ENCODE results near the genes CLDN11 and EIF5A2.

DNA sequence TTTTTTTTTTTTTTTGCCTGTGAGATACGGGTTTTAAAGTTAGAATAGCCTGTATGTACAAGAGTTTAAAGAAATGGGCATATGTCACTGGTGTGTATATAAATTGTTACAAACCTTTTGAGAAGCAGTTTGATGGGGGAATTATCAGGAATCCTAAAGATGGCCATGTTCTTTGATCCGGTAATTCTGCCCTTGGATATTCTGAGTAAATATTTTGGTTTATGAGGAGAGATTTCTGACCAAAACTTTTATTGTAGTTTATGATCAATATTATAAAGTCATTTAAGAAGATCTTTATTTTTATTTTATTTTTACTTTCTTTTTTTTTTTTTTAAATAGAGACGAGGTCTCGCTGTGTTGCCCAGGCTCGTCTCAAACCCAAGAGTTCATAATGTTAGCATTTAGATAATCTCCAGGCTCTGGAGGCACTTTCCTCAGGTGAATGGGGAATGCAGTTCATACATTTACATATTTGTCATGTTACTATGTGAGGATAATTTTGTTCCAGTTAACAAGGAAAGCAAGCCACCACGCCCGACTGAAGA, 64.3 kb downstream of the PRKCI start:
- PRO-cap, result no peak
CAGE:
- cytosol, long polyA plus RNA, result no peak
- long polyA plus RNA, result no peak
- nucleus, long polyA plus RNA, result no peak

- PRO-cap, result no peak
CAGE:
- cytosol, long polyA plus RNA, result no peak
- long polyA plus RNA, result no peak
- nucleus, long polyA plus RNA, result no peak
These were observed at the start of gene CLDN11 for GRCh38 chr3:170418356-170419412. Gene CLDN11, plus strand, starts transcription at chr3:170418868.

- PRO-cap, result no peak
CAGE:
- cytosol, long polyA plus RNA, result no peak
- long polyA plus RNA, result no peak
- nucleus, long polyA plus RNA, result no peak
These were observed 72.2 kb downstream of the CLDN11 start for GRCh38 chr3:170490932-170491173.

DNA sequence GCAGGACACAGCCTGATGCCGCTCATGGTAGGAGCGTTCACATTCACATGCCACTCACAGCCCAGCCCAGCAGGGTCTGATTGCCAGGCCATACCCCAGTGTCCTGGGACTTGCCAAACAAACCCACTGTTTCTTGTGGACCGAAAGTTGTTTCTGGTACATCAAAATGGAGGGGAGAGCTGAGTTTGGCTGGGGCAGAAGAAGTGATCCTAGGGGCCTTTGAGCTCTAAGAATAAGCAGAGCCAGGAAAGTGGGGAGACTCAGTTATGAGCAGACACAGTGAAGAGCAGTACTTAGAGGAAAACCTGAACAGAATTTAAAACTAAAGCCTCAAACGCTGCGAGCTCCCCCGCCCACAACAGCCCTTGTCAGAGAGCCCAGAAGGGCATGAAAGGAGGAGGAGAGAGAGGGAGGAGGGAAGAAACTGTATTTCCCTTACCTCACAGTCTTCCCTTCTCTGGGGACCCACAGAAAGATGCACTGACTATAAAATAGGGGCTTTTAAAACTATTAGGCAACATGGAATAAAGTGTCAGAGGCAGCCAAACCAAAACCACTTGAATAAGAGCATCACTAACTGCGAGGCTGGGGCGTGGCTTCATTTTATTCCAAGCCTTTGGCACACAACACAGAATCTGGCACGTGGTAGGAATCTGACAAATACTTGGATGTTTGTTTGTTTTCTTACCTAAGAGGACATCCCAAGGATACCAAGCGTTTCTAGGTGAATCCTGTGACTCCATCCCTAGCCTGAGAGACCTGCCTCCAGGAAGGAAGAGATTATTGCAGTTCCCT, 129.0 kb downstream of the RPL22L1 start:
- PRO-cap, result no peak
CAGE:
- cytosol, long polyA plus RNA, result no peak
- long polyA plus RNA, result no peak
- nucleus, long polyA plus RNA, result no peak

GRCh38 chr3:170908517-170909274, at the start of gene EIF5A2:
Gene EIF5A2, minus strand, starts transcription at chr3:170908637.
- PRO-cap, result bidirectional peak, plus-strand start at chr3:170908839, minus-strand start at chr3:170908635
CAGE:
- cytosol, long polyA plus RNA, result no peak
- long polyA plus RNA, result start-site peak on the minus strand at chr3:170908580-170908604, 62 and 55 reads in 2 replicates
- nucleus, long polyA plus RNA, result no peak

DNA sequence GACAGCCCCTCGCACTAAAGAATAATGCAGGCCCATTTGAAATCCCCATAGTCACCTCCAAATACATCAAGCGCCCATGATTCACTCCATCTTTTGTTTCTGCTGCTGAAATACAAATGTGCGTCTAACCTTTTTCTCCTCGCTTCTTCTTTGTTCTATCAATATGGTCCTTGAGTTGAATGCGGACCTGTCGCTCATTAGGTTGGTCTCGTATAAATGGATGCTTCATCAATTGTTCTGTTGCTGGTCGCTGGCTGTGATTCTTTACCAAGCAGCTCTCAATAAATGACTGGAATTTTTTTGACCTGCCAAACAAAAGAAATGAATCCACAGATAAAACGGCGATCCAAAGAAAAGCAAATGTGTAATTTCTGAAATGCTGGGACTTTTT, 140.4 kb upstream of the SLC2A2 start:
- PRO-cap, result no peak
CAGE:
- cytosol, long polyA plus RNA, result no peak
- long polyA plus RNA, result no peak
- nucleus, long polyA plus RNA, result no peak

GRCh38 chr3:171284229-171284750, 175.9 kb downstream of the TNIK start:
- PRO-cap, result no peak
CAGE:
- cytosol, long polyA plus RNA, result no peak
- long polyA plus RNA, result no peak
- nucleus, long polyA plus RNA, result no peak

GRCh38 chr3:171295979-171296381, 164.2 kb downstream of the TNIK start:
- PRO-cap, result no peak
CAGE:
- cytosol, long polyA plus RNA, result no peak
- long polyA plus RNA, result no peak
- nucleus, long polyA plus RNA, result no peak

DNA sequence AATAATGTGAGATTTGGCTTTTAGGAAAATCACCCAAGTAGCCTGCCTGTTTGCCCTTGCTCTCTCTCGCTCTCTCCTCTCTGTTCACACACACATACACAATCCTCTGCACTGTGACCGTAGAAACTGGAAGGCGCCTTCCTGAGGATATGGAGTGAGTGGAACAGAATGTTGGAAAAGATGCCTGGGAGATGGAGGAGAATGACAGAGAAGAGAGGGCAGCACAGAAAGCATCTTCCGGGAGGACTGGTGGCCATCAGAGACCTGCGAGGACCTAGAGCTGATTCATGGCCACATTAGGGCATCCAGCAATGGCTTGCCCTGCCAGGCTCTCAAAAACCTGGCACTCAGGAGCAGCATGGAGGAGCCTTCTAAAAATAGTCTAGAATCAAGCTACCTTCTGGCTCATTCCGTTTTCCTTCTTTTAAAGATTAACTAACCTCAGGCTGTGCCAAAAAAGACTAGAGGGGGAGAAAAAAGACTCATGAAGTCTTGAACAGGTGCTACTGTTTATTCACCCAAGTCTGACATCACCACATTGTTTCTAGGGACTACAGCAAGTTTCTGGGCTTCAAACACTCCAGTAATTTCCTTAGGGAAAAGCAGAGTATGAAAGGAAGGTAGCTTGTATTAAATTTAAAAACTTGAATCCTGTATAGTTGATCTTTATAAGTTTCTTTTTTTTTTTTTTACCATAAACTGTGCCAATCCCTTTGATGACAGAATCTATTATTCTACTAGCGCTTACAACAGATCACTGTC, 125.8 kb downstream of the TNIK start:
- PRO-cap, result no peak
CAGE:
- cytosol, long polyA plus RNA, result no peak
- long polyA plus RNA, result no peak
- nucleus, long polyA plus RNA, result no peak

- PRO-cap, result no peak
CAGE:
- cytosol, long polyA plus RNA, result no peak
- long polyA plus RNA, result no peak
- nucleus, long polyA plus RNA, result no peak
These were observed 112.8 kb downstream of the TNIK start for GRCh38 chr3:171347129-171347980.

- PRO-cap, result no peak
CAGE:
- cytosol, long polyA plus RNA, result no peak
- long polyA plus RNA, result no peak
- nucleus, long polyA plus RNA, result no peak
These were observed 63.9 kb upstream of the TNIK start for GRCh38 chr3:171524167-171524460.

GRCh38 chr3:171678918-171679334, 131.4 kb downstream of the PLD1 start:
- PRO-cap, result no peak
CAGE:
- cytosol, long polyA plus RNA, result no peak
- long polyA plus RNA, result no peak
- nucleus, long polyA plus RNA, result no peak

GRCh38 chr3:171801930-171802589, 8.2 kb downstream of the PLD1 start:
- PRO-cap, result no peak
CAGE:
- cytosol, long polyA plus RNA, result no peak
- long polyA plus RNA, result no peak
- nucleus, long polyA plus RNA, result no peak

GRCh38 chr3:171804878-171805515, 5.3 kb downstream of the PLD1 start:
- PRO-cap, result no peak
CAGE:
- cytosol, long polyA plus RNA, result no peak
- long polyA plus RNA, result no peak
- nucleus, long polyA plus RNA, result no peak

GRCh38 chr3:172067249-172068001, 28.0 kb downstream of the FNDC3B start:
- PRO-cap, result no peak
CAGE:
- cytosol, long polyA plus RNA, result no peak
- long polyA plus RNA, result no peak
- nucleus, long polyA plus RNA, result no peak

GRCh38 chr3:172071253-172072125, 32.1 kb downstream of the FNDC3B start:
- PRO-cap, result no peak
CAGE:
- cytosol, long polyA plus RNA, result no peak
- long polyA plus RNA, result no peak
- nucleus, long polyA plus RNA, result no peak

DNA sequence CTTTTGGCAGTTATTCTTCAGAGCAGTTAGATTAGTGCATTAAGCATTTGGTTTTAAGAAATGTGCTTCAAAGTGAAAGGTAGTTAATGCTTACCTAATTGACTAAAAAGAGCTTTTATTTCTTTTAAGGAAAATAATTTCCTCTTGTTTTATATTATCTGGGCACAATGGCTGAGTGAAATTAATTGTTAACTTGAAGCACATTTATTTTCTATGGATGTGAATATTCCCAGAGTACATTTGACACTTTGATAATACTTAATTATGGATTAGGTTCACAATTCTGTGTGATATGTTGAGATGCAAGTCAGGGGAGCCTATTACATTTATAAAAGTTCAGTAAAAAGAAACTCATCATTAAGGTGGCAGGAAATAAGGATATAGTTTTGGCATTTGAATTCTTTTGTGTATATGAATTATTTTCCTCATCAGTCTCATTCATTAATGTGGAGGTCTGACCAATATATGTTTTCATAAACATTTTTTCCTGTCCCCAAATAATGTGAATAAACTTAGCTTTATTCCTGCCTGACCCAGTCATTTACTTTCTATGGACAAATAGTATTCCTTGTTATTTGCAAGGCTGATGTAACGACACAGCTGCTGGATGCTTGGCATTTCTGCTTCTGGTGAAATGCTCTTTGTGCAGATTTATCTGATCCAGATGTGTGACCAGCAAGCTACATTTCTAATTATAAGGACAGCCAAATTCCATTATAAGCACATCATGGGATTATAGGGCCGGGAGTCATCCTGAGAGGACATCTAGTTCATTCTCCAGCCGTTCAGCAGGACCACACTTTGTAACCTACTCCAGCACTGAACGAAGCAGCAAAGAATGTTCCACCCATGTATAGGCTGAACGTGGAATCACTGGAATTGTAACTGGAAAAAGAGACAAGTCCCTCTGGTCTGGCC, 42.6 kb downstream of the FNDC3B start:
- PRO-cap, result no peak
CAGE:
- cytosol, long polyA plus RNA, result no peak
- long polyA plus RNA, result no peak
- nucleus, long polyA plus RNA, result no peak

DNA sequence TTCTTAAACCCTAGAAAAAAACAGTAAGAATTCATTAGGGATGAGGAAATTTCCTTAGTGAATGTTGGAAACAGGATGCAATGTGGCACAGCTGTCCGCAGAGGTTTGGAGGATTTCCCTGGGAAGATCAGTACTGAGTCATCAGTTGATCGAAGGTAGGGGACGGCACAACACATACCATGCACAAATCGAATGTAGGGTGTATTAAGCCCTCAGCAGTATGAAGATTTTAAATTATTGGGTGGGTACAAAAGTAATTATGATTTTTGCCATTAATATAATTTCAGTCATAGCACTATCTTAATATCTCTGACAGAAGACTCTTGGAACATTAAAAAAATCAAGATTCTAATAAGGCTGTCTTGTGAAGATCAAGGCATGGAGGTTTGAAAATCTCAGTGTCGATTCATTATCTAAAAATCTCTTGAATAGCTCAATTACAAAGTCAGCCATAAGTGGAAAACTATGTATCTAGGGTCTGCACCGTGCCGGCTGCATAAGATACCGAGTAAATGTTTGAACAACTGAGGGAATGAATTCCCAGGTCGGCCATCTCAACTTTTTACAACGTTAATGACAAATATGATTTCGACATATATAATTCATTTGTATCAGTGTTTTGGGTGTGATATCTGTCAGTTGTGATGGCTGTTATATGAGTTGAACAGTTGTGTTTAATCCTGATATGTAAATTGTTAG, 50.1 kb downstream of the FNDC3B start:
- PRO-cap, result no peak
CAGE:
- cytosol, long polyA plus RNA, result no peak
- long polyA plus RNA, result no peak
- nucleus, long polyA plus RNA, result no peak

DNA sequence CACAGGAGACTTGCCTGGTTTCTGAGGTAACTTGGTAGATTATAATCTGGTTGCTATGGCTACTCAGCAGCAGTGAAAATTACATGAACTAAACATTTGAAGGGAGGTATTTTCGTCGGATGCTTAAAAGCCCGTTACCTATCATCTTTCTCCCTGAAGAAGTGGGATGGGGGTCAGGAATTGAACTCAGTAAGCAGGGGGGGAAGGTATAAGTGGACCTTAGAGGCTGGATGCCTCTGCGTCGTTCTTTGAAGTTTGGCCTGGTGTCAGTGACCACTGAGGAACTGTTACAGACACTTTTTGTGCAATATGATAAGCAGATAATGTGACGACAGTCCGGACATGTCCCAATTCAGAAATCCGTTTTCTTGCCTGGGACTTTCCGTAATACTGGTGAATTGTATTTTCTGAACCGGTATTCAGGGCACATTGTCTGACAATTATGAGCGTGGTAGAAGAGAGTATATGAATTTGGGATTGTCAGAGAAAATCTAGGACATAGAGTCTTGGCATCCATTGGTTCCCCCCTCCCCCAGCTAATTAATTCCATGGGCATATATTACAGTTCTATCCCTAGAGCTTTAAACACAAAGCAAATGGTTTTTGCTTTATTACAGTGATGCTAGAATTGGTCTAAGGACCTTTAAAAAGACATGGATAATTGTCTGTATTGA, 91.1 kb downstream of the FNDC3B start:
- PRO-cap, result no peak
CAGE:
- cytosol, long polyA plus RNA, result no peak
- long polyA plus RNA, result no peak
- nucleus, long polyA plus RNA, result no peak

DNA sequence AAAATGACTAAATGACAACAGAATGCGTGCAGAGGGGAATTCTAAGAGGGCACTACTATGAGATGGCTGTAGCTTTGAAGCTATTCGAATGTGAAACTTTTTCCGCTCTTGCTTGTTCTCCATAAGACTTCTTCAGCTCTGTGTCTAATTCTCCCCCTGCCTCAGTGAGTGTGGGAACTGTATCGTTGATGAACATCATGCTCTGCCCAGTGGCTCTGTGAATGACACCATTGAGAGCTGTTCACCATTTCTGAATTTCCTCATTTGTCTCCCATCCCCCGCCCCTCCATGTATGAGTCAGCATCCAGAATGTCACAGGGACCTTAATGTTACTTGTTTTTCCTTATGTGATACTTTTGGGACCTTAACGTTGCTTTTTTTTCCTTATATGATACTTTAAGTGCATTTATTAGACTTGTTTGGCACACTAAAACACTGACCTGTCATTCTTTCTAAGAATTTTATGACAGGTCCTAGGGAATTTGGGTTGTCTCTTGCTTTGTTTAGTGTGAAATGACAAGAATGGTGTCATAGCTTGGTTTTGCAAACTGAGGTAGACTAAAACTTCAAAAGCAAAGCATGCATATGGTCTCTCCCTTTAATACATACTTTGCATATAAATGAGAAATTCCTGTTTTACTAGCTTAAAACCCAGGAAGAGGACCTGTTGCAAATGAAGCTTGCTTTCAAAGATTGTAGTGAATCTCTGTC, 99.6 kb downstream of the FNDC3B start:
- PRO-cap, result no peak
CAGE:
- cytosol, long polyA plus RNA, result no peak
- long polyA plus RNA, result no peak
- nucleus, long polyA plus RNA, result no peak

Data from A549 (cell line).